ENCODE data around the genes MYH14, KLK7 and SIGLEC7.

DNA sequence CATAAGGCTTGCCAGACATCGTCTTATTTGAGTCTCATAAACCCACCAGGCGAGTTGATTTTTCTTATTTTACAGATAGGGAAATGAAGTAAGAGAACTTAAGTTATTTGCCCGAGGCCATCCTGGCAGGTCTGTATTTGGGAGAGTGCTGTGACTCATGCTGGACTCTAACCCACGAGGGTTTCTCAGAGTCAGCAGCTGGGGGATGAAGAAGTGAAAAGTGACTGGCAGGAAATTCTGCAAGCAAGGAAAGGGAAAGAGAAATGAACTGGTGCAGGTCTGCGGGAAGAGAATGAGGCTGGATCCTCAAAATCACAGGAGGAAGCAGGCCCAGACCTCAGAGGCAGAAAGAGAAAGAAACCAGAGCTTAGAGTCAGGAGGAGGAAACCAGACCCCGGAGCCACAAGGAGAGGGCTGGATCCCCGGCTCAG is 423 bp upstream of the ATF5 start:
CAGE:
- cytosol, long polyA minus RNA = start-site peak on the plus strand centred at position 195 of the sequence, 14 bp wide, 28 reads
- cytosol, long polyA plus RNA = start-site peak on the plus strand centred at position 213 of the sequence, 61 bp wide, 344 and 17 reads in 2 replicates
- long polyA plus RNA = start-site peak on the plus strand centred at position 221 of the sequence, 56 bp wide, 191 and 224 reads in 2 replicates
- nucleus, long polyA minus RNA = start-site peak on the plus strand centred at position 190 of the sequence, 14 bp wide, 17 reads
- nucleus, long polyA plus RNA = start-site peak on the plus strand centred at position 227 of the sequence, 39 bp wide, 22 and 22 reads in 2 replicates

DNA sequence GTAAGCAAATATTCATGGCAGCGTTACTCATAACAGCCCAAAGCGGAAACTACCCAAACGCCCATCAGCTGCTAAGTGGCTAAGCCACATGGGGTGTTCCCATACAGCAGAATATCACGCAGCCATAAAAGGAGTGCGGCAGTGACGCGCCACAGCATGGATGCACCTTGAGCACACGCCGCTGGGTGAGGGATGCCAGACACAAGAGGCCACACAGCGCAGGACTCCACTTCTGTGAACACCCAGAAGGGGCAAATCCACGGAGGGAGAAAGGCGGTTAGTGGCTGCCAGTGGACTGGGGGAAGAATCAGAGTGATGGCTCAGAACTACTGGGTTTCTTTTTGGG is 19.6 kb downstream of the VRK3 start:
CAGE:
- cytosol, long polyA minus RNA = no peak
- cytosol, long polyA plus RNA = no peak
- long polyA plus RNA = no peak
- nucleus, long polyA minus RNA = no peak
- nucleus, long polyA plus RNA = no peak

CAGE:
- cytosol, long polyA minus RNA = no peak
- cytosol, long polyA plus RNA = no peak
- long polyA plus RNA = no peak
- nucleus, long polyA minus RNA = no peak
- nucleus, long polyA plus RNA = no peak
Observed at GRCh38 chr19:50099004-50099307, 64.1 kb downstream of the IZUMO2 start.

GRCh38 chr19:50189019-50189831 is 14.2 kb upstream of the MYH14 start:
CAGE:
- cytosol, long polyA minus RNA = no peak
- cytosol, long polyA plus RNA = no peak
- long polyA plus RNA = no peak
- nucleus, long polyA minus RNA = no peak
- nucleus, long polyA plus RNA = no peak

GRCh38 chr19:50202977-50204217 is at the start of gene MYH14:
MYH14 (plus strand) TSS chr19:50203622.
CAGE:
- cytosol, long polyA minus RNA = no peak
- cytosol, long polyA plus RNA = no peak
- long polyA plus RNA = no peak
- nucleus, long polyA minus RNA = no peak
- nucleus, long polyA plus RNA = no peak

DNA sequence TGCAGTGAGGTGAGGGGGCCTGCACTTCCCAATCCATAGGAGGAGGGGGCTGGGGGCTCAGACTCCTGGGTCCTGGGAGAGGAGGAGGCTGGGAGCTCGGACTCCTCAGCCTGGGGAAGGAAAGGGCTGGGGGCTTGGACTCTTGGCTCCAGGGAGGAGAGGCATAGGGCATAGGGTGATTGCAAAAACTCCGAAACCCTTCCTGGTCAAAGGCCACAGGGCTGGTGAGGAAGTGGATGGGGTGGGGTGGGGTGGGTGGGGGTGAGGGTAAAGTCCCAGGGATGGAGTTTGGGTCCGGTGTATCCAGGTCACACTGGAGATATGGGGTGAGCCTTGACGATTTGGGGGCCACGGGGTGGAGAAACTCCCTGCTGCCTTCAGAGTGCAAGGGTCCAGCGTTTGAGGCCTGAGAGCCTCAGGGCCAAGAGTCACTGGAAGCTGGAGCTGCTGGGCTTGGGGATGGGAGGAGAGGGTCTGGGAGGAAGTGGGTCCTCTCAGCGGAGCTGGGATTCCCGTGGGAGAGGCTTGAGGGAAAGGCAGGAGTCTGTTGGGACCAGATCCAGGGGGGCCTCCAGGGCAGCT is 2.8 kb downstream of the MYH14 start:
CAGE:
- cytosol, long polyA minus RNA = no peak
- cytosol, long polyA plus RNA = no peak
- long polyA plus RNA = no peak
- nucleus, long polyA minus RNA = no peak
- nucleus, long polyA plus RNA = no peak

DNA sequence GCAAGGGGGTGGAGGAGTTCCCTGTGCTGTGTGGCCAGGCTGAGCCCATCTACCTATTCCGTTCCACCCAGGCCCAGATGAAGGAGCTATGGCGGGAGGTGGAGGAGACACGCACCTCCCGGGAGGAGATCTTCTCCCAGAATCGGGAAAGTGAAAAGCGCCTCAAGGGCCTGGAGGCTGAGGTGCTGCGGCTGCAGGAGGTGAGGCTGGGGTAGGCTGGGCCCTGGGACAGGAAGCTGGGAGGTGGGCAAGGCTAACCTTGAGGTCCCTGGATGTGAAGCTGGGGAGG is 37.0 kb downstream of the KCNC3 start:
CAGE:
- cytosol, long polyA minus RNA = no peak
- cytosol, long polyA plus RNA = no peak
- long polyA plus RNA = no peak
- nucleus, long polyA minus RNA = no peak
- nucleus, long polyA plus RNA = no peak

CAGE:
- cytosol, long polyA minus RNA = no peak
- cytosol, long polyA plus RNA = no peak
- long polyA plus RNA = no peak
- nucleus, long polyA minus RNA = no peak
- nucleus, long polyA plus RNA = no peak
Observed at GRCh38 chr19:50313946-50314829, 15.0 kb downstream of the KCNC3 start.

DNA sequence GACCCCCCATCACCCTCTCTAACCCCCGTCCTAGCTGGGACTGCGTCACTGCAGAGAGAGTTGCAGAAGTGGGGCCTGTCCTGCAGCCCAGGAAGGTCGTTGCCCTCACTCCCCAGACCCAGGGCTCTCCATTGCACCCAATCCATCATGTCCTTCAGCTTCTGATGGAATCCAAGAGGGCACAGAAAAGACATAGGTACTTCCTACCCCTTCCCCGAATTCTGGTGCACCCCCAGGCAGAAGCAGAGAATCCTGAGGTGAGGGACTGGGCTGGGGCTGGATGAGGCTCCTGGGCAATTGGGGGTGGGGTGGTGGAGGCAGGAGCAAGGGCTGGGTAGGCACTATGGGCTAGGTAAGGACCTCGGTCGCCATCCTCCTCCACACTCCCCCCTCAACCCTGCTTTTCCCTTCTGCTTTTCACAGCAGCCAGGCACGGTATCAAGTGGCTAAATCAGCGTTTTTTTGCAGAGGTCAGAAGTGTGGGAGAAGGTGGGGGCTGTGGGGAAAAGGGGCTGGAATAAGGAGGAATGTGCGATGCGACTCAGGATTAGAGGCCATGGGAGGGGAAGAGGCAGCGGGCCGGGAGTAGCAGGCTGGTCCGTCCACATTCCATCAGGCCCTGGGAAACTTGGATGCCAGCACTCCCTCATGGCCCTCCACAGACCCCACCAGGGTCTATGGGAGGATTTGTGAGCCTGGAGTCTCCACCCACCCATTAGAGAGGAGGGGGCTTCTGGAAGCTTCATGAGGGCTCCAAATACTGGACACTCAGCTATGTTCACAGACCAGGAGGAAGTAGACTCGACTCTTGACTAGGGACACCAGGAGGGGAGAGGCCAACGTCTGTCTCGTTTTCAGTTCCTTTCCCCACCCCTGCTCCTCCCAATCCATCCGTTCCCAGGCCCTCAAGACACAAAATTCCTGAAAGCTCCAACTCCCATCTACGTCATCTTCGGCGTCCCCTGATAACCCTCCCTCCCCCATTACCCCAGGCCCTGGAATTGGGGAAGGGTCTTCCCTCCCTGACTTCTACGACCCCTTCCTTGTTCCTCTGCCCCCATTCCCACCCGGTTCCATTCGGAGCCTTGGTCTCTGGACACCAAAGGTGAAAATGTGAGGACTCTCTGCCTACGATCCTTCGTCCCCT is 3.1 kb upstream of the KCNC3 start:
CAGE:
- cytosol, long polyA minus RNA = no peak
- cytosol, long polyA plus RNA = no peak
- long polyA plus RNA = no peak
- nucleus, long polyA minus RNA = no peak
- nucleus, long polyA plus RNA = no peak

DNA sequence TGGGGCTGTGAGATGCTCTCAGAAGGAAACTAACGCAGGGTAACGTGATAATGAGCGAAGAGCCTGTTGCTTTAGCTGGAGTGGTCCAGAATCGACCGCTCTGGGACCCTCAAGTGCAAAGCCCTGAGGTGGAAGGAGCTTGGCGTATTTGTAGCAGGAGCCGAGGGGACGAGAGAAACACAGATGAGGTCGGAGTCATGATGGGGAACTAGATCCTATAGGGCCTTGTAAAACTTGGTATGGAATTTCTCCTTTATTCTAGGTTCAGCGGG is 615 bp downstream of the POLD1 start:
CAGE:
- cytosol, long polyA minus RNA = no peak
- cytosol, long polyA plus RNA = no peak
- long polyA plus RNA = no peak
- nucleus, long polyA minus RNA = no peak
- nucleus, long polyA plus RNA = no peak

DNA sequence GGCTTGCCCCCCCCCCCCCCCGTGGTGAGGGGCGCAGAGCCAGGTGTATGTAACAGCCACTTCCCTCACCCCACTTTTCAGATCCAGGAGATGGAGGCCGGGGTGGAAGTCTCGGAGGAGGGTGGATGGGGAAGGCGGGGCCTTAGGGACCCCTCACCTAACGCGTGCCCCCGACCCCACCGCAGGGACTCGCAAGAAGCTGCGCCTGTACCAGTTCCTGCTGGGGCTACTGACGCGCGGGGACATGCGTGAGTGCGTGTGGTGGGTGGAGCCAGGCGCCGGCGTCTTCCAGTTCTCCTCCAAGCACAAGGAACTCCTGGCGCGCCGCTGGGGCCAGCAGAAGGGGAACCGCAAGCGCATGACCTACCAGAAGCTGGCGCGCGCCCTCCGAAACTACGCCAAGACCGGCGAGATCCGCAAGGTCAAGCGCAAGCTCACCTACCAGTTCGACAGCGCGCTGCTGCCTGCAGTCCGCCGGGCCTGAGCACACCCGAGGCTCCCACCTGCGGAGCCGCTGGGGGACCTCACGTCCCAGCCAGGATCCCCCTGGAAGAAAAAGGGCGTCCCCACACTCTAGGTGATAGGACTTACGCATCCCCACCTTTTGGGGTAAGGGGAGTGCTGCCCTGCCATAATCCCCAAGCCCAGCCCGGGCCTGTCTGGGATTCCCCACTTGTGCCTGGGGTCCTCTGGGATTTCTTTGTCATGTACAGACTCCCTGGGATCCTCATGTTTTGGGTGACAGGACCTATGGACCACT is 4.7 kb upstream of the MYBPC2 start:
CAGE:
- cytosol, long polyA minus RNA = no peak
- cytosol, long polyA plus RNA = no peak
- long polyA plus RNA = no peak
- nucleus, long polyA minus RNA = no peak
- nucleus, long polyA plus RNA = no peak

DNA sequence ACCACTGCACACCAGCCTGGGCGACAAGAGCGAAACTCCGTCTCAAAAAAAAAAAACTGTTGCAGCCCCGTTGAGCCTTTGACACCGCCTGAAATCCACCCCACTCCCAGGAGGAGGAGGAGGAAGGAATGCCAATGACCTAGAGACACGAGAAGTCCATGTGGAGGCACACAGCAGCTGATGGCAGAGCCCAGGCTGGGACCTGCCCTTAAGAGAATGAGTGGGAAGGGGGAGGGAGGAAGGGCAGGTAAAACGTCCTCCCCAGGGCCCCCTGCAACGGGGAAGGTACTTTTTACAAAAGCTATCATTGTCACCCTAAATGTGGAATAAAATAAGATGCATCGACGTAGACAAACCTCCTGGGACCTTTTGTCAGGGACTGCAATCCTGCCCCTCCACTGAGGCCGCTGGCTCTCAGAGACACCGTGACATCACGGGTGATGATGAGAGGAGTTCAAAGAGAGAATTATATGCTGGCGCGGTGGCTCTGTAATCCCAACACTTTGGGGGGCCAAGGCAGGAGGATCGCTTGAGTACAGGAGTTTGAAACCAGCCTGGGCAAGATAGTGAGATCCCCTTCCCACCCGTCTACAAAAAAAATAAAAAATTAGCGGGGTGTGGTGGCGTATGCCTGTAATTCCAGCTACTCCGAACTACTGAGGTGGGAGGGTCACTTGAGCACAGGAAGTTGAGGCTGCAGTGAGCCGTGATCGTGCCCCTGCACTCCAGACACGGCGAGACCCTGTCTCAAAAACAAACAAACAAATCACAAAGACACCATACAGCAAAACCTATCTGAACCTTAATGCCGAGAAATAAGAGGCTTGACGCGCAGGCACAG is 1.8 kb upstream of the MYBPC2 start:
CAGE:
- cytosol, long polyA minus RNA = no peak
- cytosol, long polyA plus RNA = no peak
- long polyA plus RNA = no peak
- nucleus, long polyA minus RNA = no peak
- nucleus, long polyA plus RNA = no peak

GRCh38 chr19:50513105-50513705 is 508 bp downstream of the ASPDH start:
CAGE:
- cytosol, long polyA minus RNA = no peak
- cytosol, long polyA plus RNA = no peak
- long polyA plus RNA = no peak
- nucleus, long polyA minus RNA = no peak
- nucleus, long polyA plus RNA = no peak

DNA sequence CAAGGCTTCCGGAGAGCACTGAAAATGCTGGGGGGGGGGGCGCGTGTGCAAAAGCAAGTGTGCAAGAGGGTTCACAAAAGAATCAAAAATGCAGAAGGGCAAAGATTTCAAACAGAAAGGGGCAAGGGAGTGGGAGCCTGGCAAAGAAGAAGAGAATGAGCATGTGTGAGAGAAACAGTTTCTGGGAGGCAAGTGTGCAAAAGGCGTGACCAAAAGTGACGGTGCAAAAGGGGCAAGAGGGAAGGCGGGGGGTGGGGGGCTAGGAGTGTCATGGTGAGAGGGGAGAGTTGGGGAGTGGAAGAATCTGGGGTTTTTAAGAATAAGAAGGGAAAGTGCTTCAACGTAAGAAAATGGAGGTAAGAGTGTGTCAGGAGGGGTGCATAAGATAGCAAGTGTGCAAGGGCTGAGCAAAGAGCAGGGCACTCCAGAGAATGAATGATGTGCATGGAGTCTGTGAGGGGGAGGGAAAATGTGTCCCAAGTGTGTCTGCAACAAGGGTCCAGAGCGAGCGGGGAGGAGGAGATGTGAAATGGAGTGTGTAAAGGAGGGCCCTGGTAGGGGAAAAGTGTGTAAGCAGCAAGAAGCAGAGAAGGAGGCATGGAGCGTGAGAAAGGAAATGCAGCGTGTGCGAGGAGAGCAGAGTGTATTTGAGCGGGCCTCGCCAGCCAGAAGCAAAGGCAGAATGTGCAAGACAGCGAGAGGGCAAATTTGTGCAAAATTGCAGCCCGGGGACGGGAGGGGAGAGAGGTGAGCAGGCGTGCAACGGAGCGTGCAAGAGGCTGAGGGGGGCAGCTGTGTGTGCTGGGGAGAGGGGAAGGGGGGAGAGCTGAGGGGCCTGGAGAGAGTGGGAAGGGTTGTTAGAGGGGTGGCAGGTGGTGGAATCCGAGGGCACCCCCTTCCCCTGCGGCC is 11.7 kb downstream of the C19orf81 start:
CAGE:
- cytosol, long polyA minus RNA = no peak
- cytosol, long polyA plus RNA = no peak
- long polyA plus RNA = no peak
- nucleus, long polyA minus RNA = no peak
- nucleus, long polyA plus RNA = no peak

DNA sequence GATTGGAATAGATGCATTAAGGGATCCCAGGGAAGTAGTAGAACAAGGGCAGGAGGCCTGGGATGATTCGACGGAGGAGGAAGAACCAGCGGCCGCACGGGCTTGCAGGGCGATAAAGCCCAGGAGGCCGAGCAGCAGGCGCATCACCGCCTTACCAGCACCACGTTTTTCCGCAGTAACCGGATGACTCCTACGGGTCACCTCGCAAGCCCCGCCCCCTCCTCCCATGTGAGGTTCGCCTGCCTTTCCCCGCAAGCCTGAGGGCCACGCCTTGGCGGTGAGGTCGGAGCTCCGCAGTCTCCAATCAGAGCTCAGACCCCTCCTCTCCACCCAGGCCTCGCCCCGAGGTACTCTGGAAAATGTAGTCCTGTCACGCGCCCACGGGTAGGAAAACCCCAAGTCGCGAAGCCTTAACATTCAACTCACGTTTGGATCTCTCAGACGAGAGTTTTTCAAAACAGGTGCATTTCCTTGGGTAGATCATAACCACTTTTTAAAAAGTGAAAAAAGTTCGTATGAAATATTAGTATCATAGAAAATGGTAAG is 5.2 kb downstream of the CLEC11A start:
CAGE:
- cytosol, long polyA minus RNA = no peak
- cytosol, long polyA plus RNA = no peak
- long polyA plus RNA = no peak
- nucleus, long polyA minus RNA = no peak
- nucleus, long polyA plus RNA = no peak

GRCh38 chr19:50803558-50804309 is 13.5 kb downstream of the ACP4 start:
CAGE:
- cytosol, long polyA minus RNA = no peak
- cytosol, long polyA plus RNA = no peak
- long polyA plus RNA = no peak
- nucleus, long polyA minus RNA = start-site peak on the minus strand at chr19:50804080-50804221, 9 reads
- nucleus, long polyA plus RNA = no peak

DNA sequence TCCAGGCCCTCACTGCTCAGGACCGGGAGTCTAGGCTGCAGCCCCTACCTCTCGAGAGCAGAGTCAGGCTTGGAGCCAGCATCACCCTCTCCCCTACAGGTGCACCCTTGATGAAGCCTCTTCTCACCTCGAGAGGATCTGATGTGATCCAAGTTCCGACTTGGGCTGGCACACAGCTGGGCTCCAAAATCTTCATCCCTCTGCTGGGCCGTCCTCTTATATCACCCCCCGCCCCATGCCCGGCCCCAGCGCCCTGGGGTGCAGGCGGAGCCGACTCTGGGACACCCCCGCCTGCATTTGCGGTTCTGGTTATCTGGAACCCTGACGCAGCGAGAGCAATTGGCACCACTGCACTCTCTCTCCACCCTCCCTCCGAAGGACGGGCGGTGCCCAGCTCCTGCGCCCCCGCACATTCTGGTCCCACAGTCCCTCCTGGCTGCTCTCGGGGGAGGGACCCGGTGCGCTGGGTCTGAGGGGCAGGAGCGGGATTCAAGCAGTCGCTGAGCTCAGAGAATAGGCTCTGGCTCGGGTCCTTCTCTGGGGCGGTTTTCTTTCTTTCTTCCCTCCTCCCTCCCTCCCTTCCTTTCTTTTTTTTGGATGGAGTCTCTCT is at the start of gene KLK7:
Gene KLK7, minus strand, starts transcription at position 194 of the 610 bp plus-strand sequence.
CAGE:
- cytosol, long polyA minus RNA = start-site peak on the minus strand centred at position 192 of the sequence, 11 bp wide, 162 reads
- cytosol, long polyA plus RNA = start-site peak on the minus strand centred at position 192 of the sequence, 14 bp wide, 323 and 669 reads in 2 replicates
- long polyA plus RNA = no peak
- nucleus, long polyA minus RNA = start-site peak on the minus strand centred at position 179 of the sequence, 37 bp wide, 1,601 reads
- nucleus, long polyA plus RNA = no peak

CAGE:
- cytosol, long polyA minus RNA = no peak
- cytosol, long polyA plus RNA = no peak
- long polyA plus RNA = no peak
- nucleus, long polyA minus RNA = no peak
- nucleus, long polyA plus RNA = no peak
Observed at GRCh38 chr19:51025480-51026402, 675 bp downstream of the KLK11 start.

CAGE:
- cytosol, long polyA minus RNA = no peak
- cytosol, long polyA plus RNA = no peak
- long polyA plus RNA = no peak
- nucleus, long polyA minus RNA = no peak
- nucleus, long polyA plus RNA = no peak
Observed at GRCh38 chr19:51141984-51142773, at the start of gene SIGLEC7. SIGLEC7 (plus strand) TSS chr19:51142301.

DNA sequence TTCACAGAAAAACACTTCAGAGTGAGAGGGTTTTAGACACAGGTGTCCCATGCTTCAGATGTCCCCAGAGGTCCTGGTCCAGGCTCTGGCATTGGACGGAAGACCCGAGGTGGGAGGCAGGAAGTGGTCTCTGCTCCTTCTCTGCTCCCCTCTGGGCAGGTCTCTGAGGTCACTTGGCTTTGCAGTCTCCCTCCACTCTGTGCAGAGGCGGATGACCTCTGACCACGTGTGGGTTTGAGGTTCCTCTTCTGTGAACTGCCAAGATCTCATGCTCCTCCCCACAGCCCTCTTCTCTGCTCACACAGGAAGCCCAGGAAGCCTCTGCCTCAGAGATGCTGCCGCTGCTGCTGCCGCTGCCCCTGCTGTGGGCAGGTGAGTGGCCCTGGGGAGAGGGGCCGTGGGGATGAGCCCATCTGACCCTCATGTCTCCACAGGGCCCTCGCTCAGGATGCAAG is 25.0 kb downstream of the SIGLEC7 start:
CAGE:
- cytosol, long polyA minus RNA = no peak
- cytosol, long polyA plus RNA = no peak
- long polyA plus RNA = no peak
- nucleus, long polyA minus RNA = no peak
- nucleus, long polyA plus RNA = no peak